Testis (tissue), 5 donors: ENCODE measurements around a stretch of chr2.

GRCh38 chr2:197891731-197892283 lies 87.4 kb downstream of the PLCL1 start:
- PRO-cap, 3 experiments: no peak in any of the 3 experiments
- RAMPAGE, long total RNA, 2 experiments: no peak in any of the 2 experiments
- RRBS: no CpG with 5 or more reads among the region's 8 CpGs

DNA sequence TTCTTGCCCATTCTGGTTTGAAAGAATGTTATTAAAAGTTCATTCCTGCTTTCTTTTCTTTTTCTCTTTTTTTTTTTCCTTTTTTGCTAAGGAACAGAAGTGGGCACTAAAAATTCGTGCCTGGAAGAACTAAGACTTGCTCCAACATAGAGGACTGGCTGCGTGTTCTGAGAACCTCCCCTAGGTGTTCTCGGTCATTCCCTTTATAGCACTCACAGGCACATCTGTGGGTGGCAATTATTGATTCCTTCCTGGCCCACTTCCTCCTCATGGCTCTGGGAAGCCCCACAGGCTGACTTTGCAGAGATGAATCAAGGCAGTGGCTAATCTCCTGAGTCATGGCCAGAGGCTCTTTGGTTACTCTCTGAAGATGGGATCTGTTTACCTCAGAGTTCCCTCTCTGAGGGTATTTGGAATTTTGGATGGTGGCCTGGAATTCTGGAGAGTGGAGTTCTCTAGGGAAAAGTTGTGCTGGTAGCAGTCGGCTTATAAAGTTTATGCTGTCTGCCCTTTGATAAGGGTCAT lies 104.9 kb downstream of the PLCL1 start:
- PRO-cap, 3 experiments: no peak in any of the 3 experiments
- RAMPAGE, long total RNA, 2 experiments: no peak in any of the 2 experiments
- RRBS: no CpG with 5 or more reads among the region's 4 CpGs

- PRO-cap, 3 experiments: no peak in any of the 3 experiments
- RAMPAGE, long total RNA, 2 experiments: no peak in any of the 2 experiments
- RRBS: no CpG with 5 or more reads among the region's 12 CpGs
These were observed 280.5 kb downstream of the PLCL1 start for GRCh38 chr2:198084608-198085487.

DNA sequence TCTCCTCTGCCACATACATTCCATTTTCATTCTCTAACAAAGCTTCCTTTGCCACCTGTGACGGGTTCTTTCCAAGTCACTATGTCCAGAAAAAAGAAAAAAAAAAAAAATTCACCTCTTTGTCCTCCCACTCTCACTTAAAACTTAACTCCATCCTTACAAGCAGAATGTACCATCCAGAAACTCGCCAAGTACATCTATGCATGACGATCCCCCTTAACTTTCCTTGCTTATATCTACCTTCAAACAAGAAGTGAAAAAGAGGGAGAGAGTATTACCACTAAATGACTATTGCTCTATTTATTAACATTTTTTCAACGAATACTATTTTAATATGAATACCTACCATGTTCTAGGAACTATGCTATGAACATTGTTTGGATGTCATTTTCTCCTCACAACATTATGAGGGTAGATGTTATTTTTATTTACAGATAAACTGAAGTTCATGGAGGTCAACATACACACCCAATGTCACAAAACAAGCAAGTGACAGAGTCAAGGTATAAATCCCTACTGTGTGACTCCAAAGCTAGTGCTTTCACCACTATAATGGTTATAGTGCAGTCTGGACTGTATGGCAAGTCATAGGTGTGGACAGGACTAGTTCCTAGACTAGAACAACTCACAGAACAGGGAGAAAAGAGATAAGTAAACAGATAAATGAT lies 46.5 kb downstream of the SATB2 start:
- PRO-cap, 3 experiments: no peak in any of the 3 experiments
- RAMPAGE, long total RNA, 2 experiments: no peak in any of the 2 experiments
- RRBS: no CpG with 5 or more reads among the region's 4 CpGs

DNA sequence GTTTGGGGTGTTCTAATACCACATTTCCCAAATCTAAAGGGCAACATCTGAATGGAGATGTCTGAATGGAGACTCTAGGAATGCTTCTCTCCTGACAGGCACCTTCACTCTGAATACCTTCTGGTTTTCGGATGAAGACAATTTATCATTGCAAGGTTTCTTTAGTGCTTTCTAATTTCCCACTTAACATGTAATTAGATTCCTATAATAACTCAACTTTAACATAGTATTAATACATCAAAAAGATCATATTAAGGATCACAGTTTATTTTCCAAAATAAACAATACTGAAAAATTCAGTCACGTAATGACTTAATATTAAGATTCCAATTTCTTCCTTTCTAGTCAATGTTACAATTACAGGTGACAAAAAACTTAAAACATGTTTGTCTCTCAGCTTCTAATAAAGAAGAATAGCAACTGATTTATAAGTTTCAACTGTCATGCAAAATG lies 11.9 kb downstream of the SATB2 start:
- PRO-cap, 3 experiments: no peak in any of the 3 experiments
- RAMPAGE, long total RNA, 2 experiments: start-site peak on the minus strand in 1 of 2 experiments, centred at position 293 of the sequence, 6 reads per replicate
- RRBS: no CpG with 5 or more reads among the region's 2 CpGs

DNA sequence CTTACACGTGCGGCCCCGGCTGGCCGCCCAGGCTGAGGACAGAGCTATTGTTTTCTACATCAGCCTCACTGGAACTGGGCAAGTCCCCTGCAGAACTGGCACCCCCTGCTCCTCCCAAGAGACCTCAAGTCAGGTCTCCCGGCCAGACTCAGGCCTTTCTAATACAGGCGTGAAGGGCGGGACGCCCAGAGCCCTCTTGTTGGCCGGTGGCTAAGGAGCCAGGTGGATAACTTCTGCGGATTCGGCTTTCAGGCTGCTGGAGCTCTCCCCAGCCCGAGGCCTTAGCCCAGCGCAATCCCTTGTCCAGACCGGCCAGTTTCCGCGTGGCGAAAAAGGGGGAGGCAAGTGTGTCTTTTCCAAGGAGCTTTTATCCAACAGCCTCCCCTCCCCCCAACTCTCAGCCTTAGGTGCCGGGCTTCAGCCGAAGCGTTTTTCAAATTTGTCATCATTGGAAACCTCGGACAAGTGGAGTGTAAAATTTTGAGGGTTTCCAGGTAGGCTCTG lies 9.3 kb upstream of the SATB2 start:
- PRO-cap, 3 experiments: no peak in any of the 3 experiments
- RAMPAGE, long total RNA, 2 experiments: no peak in any of the 2 experiments
- RRBS: 13% methylated on average over 14 of the region's 21 CpGs

- PRO-cap, 3 experiments: no peak in any of the 3 experiments
- RAMPAGE, long total RNA, 2 experiments: no peak in any of the 2 experiments
- RRBS: no CpG with 5 or more reads among the region's 3 CpGs
These were observed 112.3 kb downstream of the FTCDNL1 start for GRCh38 chr2:199738698-199739107.

DNA sequence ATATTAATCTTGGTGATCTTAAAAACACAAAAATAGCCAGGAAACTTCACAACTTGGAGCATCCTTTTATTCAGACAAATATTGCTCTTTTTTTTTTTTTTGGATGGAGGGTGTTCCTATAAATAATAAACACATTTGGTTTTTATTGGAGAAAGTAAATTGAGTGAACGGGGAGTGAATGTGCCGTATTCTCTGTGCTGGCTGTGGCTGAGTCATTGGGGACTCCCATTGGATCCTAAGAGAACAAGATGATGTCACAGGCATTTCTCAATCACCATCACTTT lies 150.1 kb upstream of the SPATS2L start:
- PRO-cap, 3 experiments: no peak in any of the 3 experiments
- RAMPAGE, long total RNA, 2 experiments: no peak in any of the 2 experiments
- RRBS: no CpG with 5 or more reads among the region's 2 CpGs

DNA sequence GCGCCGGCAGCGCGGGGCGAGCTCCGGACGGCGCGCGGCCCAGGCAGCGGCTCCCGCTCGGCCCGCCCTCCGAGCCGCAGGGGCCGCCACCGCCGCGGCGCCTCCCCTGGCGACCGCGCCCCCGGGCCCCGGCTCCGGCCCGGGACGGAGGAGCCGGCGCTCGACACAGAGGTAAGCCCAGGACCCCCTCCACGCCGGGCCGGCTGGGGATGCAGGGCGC lies 169 bp downstream of the SPATS2L start:
- PRO-cap, 3 experiments: peak in 1 of 3 experiments; most common minus-strand start position 106 of the sequence (in 1)
- RAMPAGE, long total RNA, 2 experiments: start-site peak on the plus strand in 1 of 2 experiments, centred at position 121 of the sequence, 97 reads per replicate
- RRBS: 1% methylated on average over 16 of the region's 36 CpGs

GRCh38 chr2:200380041-200380617 lies 73.6 kb downstream of the SPATS2L start:
- PRO-cap, 3 experiments: no peak in any of the 3 experiments
- RAMPAGE, long total RNA, 2 experiments: no peak in any of the 2 experiments
- RRBS: no CpG with 5 or more reads among the region's 9 CpGs

GRCh38 chr2:200592315-200593195 lies 6.7 kb downstream of the AOX1 start:
- PRO-cap, 3 experiments: no peak in any of the 3 experiments
- RAMPAGE, long total RNA, 2 experiments: no peak in any of the 2 experiments
- RRBS: no CpG with 5 or more reads among the region's 2 CpGs

- PRO-cap, 3 experiments: no peak in any of the 3 experiments
- RAMPAGE, long total RNA, 2 experiments: no peak in any of the 2 experiments
- RRBS: no CpG with 5 or more reads among the region's 5 CpGs
These were observed 16.7 kb downstream of the AOX1 start for GRCh38 chr2:200602467-200602952.

DNA sequence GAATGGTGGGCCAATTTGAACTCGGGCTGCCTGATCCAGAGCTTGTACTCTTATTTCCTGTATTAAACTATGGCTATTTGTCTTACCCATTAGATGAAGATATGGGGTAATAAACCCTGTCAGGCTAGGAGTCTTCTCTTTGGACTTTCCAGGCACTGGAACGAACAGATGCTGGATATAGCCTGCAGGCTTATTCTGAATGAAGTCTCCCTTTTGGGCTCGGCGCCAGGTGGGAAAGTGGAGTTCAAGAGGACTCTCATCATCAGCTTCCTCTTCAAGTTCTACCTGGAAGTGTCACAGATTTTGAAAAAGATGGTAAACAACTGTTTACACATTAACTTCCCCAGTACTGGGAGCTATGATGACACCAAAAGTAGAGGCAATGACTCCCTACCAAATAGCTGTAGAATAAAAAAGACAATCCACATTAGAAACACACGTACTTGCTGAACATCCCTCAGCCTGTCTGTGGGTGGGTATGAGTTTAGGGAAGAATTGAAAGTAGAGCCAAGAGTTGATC lies 27.9 kb downstream of the AOX1 start:
- PRO-cap, 3 experiments: no peak in any of the 3 experiments
- RAMPAGE, long total RNA, 2 experiments: no peak in any of the 2 experiments
- RRBS: no CpG with 5 or more reads among the region's 5 CpGs

DNA sequence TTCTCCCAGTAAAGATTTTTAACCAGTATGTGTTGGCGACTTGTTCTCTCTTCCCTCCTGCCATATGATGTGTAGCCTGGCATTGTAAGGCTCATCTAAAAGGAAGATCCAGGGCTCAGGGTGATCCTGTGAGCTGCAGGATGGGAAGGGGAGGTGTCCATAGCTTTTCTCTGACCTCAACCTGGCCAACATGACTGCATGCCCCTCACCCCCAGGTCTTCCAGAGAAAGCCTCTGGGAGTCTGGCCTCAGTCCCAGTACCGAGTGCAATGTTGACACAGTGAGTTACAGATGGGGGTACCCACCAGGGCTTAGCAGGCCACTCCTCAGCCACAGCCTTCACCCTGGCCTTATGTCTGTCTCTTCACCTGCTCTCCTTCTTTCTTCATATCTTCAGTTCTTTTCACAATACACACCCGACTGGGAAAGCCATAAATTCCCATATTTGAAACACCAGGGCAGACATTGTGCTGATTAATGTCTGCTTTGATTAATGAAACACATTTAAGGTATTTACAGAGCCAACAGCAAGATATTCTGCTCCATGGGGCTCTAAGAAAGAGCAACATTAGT lies 33.4 kb downstream of the AOX1 start:
- PRO-cap, 3 experiments: no peak in any of the 3 experiments
- RAMPAGE, long total RNA, 2 experiments: no peak in any of the 2 experiments
- RRBS: no CpG with 5 or more reads among the region's 3 CpGs

DNA sequence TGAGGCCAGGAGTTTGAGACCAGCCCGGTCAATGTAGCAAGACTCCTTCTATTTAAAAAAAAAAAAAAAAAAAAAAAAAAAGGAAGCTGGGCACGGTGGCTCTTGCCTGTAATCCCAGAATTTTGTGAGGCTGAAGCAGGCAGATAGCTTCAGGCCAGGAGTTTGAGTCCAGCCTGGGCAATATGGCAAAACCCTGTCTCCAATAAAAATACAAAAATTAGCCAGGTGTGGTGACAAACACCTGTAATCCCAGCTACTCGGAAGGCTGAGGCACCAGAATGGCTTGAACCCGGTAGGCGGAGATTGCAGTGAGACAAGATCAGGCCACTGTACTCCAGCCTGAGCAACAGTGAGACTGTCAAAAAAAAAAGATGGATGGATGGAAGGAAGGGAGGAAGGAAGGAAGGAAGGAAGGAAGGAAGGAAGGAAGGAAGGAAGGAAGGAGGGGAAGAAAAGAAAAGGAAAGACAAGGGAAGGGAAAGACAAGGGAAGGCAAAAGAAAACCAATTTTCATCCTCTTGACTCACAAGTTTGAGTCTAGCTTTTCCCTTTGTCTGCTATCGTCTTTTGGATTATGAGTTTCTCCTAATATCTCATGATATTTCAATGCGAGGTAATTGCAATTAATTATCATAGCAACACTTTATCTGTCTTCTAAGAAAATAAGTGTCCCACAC lies 44.5 kb downstream of the AOX1 start:
- PRO-cap, 3 experiments: no peak in any of the 3 experiments
- RAMPAGE, long total RNA, 2 experiments: no peak in any of the 2 experiments
- RRBS: no CpG with 5 or more reads among the region's 7 CpGs

DNA sequence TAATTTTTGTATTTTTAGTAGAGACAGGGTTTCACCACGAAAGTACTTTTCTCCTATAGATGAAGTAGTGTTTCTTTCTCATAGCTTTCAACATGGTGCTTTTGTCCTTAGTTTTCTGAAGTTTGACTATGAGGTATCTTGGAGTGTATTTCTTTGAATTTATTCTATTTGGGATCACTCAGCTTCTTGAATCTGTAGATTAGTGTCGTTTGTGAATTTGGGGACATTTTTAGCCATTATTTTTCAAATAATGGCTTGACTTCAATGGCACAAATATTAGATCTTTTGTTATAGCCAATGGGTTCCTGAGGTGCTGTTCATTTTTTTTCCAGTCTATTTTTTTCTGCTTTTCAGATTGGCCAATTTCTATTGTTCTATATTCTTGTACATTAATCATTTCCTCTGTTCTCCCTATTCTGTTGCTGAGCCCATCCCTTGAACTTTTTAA lies 47.3 kb downstream of the AOX1 start:
- PRO-cap, 3 experiments: no peak in any of the 3 experiments
- RAMPAGE, long total RNA, 2 experiments: no peak in any of the 2 experiments
- RRBS: no CpG with 5 or more reads among the region's 2 CpGs

DNA sequence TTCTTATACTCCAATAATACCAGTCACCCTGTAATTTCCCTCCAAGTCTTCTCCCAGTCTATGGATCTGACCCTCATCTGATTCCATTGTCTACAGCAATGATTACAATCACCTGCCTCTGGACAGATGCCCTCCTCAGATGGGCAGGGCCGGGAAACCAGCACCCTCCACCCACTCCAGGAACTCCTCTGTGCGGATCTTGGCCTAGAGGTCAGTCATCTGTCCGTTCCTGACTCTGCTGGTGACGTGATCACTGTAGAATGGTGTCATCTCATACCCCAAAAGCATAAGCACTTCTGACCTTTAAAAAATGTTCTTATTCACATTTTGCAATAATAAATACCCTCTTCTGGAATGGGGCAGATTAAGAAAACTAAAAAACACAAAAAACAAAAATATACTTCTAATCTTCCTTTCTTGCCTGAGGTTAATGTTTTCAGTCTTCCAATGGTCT lies 29.5 kb upstream of the BZW1 start:
- PRO-cap, 3 experiments: no peak in any of the 3 experiments
- RAMPAGE, long total RNA, 2 experiments: no peak in any of the 2 experiments
- RRBS: no CpG with 5 or more reads among the region's 4 CpGs

DNA sequence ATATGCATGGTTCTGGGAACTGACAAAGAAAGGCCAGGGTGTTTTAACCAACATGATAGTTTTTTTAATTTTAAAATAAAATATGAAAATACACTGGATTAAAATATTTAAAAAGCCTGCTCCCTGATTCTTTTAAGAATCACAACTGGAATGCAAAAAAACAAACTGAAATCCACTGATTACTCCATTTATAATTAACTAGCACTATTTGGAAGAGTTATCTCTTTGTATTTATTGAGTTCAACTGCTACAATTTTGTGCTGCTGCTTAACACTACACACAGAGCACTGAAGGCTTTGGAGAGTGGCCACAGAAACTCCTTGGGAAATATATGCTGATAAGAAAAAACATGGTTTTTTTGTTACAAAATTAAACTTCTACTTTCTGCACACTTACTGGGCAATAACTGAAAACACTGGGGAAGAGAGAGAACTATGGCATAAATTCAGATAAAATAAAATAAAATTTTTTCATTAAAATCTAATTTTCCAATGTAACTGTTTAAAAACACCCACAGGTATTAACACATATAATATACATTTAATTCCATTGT lies 19.8 kb upstream of the BZW1 start:
- PRO-cap, 3 experiments: peak in 1 of 3 experiments; most common plus-strand start position 410 of the sequence (in 1); most common minus-strand start position 289 of the sequence (in 1)
- RAMPAGE, long total RNA, 2 experiments: no peak in any of the 2 experiments

GRCh38 chr2:200863613-200864087 lies 808 bp downstream of the CLK1 start:
- PRO-cap, 3 experiments: peak in 1 of 3 experiments; most common plus-strand start chr2:200863935 (in 1); most common minus-strand start chr2:200863652 (in 1)
- RAMPAGE, long total RNA, 2 experiments: no peak in any of the 2 experiments
- RRBS: no CpG with 5 or more reads among the region's 26 CpGs

DNA sequence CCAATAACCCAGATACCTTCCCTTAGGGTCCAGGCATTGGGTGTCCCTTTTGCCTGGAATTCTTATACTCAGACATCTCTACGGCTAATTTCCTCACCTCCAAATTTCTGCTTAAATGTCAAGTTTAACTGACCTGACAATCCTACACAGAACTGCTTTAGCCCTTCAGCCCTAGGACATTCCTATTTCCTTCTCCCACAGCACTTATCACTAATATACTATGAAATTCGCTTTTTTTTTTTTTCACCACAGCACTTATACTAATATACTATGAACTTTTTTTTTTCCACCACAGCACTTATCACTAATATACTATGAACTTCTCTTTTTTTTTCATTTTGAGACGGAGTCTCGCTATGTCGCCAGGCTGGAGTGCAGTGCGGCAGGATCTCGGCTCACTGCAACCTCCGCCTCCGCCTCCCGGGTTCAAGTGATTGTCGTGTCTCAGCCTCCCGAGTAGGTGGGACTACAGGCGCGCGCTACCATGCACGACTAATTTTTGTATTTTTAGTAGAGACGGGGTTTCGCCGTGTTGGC lies 612 bp downstream of the PPIL3 start:
- PRO-cap, 3 experiments: no peak in any of the 3 experiments
- RAMPAGE, long total RNA, 2 experiments: no peak in any of the 2 experiments
- RRBS: no CpG with 5 or more reads among the region's 19 CpGs